Pericardium fibroblast (primary cell): ENCODE measurements around the gene TMEM200A.

DNA sequence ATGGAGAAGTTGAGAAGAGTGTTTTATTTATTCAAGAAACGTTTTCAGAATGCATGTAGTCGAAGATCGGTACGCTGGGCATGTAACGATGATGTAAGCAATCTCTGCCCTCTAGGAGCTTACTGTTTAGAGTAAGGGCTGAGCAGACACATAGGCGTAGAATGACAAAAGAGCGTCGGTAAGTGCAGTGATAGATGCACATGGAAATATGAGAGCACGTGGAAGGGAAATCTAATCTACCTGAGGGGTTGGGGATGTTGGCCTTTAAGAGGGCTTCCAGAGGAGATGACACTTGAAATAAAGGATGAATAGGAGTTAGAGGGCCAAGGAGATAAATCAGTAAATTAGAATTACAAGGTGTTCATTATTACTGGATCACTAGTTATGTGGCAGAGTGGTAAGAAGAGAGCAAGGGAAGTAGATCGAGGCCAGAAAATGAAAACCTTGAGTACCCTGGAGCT is 712 bp downstream of the TRMT11 start:
- RAMPAGE, long total RNA: no peak

DNA sequence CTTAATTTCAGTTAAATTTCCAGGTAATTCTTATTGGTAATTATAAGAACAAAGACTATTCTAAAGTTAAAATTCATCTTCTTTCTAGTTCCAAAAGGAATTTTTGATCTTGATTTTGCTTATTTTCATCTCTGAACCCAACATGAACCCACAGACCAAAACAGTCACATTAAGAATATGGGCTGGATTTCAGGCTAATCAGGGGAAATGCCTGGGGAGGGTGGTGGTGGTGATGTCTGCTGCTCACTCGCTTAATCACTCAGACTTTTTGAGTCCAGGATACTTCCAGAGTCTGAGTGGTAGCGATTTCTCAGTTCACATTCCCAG is 345.5 kb upstream of the RSPO3 start:
- RAMPAGE, long total RNA: no peak

- RAMPAGE, long total RNA: no peak
Observed at GRCh38 chr6:127121239-127121874, 2.9 kb downstream of the RSPO3 start.

DNA sequence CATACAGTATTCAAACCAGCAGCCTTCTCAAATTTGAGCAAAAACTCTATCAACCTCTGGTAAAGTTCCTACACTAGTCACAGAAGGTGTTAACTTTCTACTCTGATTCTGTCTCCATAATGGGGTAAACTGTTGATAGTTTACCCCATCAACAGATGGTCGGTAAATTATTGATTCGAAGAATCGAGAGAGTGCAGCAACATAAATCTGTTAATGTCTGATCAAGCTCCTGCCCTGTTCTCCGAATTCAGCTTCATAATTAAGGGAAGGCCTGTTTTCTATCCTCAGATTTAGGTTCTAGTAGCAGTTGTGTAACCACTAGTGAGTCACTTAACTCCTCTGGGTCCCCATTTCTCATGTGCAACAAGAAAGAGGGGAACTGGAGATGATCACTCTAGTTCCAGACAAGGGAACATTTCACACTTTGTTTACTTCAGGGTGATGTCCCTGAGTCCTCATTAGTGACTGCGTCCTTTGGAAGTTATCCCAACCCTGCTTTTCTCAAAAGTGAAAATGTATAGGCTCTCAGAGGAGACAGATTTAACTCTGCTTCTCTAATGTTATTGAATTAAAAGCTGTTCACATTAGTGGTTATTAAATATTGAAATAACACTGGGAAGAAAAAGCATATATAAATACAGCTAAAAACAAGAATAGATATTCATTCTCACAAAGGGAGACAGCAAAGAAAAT is 68.1 kb upstream of the RNF146 start:
- RAMPAGE, long total RNA: no peak

GRCh38 chr6:127971783-127972610 is 71.1 kb upstream of the THEMIS start:
- RAMPAGE, long total RNA: no peak

DNA sequence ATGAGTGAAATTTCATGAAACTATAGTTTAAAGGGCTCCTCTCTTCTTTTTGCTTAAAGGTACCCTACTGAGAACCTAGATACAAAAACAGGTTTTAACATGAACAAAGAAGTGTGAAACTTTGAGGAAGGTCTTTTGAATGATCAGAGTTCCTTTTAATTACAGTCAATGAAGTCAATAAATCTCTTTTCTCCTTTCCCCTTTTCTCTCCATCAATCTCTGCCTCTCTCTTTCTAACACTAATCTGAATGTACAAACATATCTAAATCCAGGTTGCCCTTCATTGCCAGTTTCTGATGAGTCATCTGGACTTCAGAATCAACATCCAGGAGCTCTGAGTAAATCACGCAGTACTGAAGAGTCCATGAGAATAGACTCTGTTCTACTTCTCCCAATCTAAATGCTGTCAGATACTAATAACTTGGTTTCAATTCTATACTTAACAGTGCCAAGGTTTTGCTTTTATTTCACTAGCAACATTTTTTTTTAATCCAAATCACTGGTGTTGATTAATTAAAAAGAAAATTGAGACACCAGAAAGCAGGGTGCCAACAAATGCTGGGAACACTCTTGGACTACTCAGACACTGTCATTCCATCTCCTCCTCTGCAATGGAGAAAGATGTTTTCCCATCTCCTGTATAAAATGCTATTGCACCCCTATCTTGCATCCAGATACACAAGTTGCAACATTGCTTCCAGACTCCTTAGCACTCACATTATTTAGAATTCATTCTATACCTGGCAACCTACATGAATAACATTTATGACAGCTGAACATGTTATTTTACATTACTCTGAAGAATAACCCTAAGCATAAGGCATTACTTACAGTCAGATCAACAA is 238.8 kb upstream of the THEMIS start:
- RAMPAGE, long total RNA: no peak

GRCh38 chr6:128302914-128303547 is 217.4 kb downstream of the PTPRK start:
- RAMPAGE, long total RNA: no peak

GRCh38 chr6:128505459-128505678 is 15.0 kb downstream of the PTPRK start:
- RAMPAGE, long total RNA: no peak

- RAMPAGE, long total RNA: no peak
Observed at GRCh38 chr6:128508953-128509337, 11.5 kb downstream of the PTPRK start.

DNA sequence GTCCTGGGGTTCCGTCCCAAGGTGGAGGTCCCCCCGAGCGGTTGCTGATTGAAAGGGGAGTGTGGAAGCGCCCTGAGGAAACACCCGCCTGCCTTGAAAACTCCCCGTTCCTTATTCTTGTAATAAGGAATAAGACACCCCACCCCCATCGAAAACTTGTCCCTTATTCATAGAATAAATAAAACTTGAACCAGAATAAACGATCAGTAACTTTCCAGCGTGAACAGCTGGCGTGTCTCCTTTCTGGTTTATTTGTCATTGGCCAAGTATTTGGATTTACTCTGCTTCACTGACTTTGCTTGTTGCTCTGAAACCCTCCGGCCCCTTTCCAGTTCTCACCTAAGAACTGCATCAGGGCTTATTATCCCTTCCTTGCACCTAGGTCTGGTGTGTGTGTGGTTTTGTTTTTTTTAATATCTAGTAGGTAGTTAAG is 559 bp upstream of the PTPRK start:
- RAMPAGE, long total RNA: no peak

GRCh38 chr6:128718577-128718910 is 164.4 kb upstream of the LAMA2 start:
- RAMPAGE, long total RNA: no peak

DNA sequence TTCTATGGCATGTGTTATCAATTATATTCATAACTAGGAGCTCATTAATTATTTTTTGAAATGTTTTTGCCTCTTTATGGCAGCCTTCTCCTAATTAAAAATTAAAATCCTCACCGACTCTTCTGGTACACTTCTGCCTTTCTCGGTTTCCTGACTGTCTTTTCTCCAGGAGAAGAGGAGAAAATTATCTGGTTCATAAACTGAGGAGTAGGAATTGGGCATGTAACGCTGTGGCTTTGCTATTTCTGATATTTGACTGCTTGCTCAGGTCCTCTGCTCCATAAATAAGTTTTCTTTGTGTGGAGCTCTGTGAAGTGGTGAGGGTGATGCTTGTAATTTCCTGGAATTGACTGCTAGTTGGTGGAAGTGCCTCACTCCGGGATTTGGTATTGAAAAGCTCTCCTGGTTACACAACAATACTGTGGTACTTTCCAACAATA is 25.2 kb upstream of the LAMA2 start:
- RAMPAGE, long total RNA: no peak

DNA sequence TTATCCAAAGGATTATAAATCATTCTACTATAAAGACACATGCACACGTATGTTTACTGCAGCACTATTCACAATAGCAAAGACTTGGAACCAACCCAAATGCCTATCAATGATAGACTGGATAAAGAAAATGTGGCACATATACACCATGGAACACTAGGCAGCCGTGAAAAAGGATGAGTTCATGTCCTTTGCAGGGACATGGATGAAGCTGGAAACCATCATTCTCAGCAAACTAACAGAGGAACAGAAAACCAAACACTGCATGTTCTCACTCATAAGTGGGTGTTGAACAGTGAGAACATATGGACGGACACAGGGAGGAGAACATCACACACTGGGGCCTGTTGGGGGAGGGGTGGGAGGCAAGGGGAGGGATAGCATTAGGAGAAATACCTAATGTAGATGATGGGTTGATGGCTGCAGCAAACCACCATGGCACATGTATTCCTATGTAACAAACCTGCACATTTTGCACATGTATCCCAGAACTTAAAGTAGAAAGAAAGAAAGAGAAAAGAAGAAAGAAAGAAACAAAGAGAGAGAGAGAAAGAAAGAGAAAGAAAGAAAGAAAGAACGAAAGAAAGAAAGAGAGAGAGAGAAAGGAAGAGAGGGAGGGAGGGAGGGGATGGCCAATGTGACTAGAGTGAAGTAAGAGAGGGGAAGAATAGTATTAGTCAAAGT is 114.0 kb downstream of the LAMA2 start:
- RAMPAGE, long total RNA: no peak

DNA sequence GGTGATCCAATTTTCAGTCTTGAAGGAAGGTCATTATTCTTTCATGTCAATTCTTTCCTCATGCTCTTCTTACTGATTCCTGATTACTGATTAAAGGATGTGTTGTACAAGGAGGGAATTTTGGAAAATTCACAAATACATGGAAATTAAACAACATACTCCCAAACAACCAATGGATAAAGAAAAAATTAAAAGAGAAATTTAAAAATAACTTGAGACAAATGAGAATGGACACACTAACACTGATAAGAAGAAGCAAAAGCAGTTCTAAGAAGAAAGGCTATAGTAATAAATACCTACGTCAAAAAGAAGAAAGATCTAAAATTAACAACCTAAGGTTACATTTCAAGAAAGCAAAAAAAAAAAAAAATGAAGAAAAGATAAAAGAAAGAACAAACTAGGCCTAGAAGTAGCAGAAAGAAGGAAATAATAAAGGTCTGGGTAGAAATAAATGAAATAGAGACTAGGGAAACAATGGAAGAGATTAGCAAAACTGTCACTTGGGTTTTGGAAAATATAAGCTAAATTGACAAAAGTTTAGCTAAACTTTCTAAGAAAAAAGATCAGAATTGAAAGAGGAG is 181.2 kb downstream of the LAMA2 start:
- RAMPAGE, long total RNA: no peak

- RAMPAGE, long total RNA: no peak
Observed at GRCh38 chr6:129135358-129135800, 252.4 kb downstream of the LAMA2 start.

- RAMPAGE, long total RNA: no peak
Observed at GRCh38 chr6:129346594-129347480, 363.1 kb downstream of the ARHGAP18 start.

DNA sequence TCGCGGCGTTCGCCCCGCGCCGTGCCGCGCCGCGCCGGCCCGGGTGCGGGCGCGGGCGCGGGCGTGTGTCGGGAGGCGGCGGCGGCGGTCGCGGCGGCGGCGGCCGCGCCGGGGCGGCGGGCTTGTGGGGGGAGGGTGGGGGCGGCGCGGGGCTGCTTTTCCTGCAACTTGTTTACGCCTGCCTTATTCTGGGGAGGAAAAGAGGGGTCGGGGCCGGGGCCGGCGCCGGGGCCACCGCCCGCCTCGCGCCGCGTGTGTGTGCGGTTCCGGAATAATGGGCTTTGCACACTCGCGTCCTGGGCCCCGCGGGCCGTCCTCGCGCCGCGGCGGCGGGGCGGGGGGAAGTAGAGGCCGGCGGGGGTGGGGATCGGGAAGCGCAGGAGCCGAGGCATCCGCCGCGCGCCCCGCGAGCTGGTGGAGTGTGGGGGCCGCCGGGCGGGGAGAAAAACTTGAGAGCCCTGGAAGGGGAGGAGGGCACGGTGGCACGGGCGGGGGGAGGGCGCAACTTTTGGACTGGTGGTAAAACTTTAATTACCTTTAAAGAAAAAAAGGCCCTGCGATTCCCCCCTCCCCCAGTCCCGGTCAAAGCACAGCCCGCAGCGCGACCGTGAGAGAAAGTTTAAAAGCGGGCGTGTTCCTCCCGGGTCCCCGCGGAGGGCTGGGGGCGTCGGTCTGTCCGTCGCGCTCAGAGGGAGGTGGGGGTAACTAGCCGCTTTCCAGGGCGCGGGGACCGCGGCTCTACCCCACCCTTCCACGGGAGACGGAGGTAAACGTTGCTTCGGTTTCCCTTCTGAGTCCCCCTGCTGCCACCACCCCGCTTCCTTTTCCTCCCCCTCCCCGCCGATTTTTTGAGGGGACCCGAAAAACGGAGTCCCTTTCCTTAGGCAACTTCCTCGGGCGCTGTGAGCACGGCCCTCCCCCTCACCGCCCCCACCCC is 1.8 kb downstream of the L3MBTL3 start:
- RAMPAGE, long total RNA: no peak

DNA sequence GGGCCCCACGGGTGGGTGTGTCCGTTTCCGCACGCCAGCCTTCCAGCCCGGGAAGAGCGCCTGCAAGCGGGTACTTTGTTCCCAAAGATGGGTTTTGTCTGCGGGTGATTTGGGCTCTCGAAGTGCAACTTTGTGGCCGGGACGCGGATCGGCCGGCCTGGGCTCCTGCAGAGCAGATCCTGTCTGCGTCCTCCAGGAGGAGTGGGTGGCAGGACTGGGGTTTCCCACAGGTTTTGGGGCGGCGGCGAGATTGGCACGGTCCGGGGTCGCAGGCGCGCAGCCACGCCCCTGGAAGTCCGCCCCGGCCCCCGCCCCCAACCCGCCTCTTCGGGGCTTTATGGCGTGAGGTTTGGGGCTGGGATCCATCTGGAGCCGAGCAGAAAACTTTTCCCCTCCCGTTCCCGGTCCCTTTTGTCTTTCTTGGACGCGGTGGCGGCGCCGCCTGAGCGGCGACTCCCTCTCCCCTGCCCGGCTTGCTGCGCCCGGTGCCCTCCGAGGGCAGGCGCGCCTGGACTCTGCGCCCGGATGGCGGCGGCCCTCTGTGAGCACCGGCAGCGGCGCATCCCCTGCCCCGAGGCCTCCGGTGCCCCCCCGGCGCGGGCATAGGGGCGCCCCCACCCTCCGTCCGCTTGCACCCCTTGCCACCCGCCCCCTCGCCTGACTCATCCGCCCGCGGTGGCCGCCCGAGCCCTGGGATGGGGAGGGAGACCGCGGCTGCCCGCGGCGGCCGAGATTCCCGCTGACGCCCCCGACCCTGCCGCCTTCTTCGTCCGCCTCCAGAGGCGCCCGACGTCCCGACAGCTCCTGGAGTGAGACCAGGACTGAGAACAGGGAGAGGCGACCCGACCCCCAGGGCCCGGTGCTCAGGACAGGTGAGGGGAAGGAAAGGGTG is at the start of gene TMEM200A:
Gene TMEM200A (plus strand): TSS at position 365 of the 892 bp plus-strand sequence.
- RAMPAGE, long total RNA: no peak

- RAMPAGE, long total RNA: no peak
Observed at GRCh38 chr6:130366545-130367062, 787 bp downstream of the TMEM200A start.

DNA sequence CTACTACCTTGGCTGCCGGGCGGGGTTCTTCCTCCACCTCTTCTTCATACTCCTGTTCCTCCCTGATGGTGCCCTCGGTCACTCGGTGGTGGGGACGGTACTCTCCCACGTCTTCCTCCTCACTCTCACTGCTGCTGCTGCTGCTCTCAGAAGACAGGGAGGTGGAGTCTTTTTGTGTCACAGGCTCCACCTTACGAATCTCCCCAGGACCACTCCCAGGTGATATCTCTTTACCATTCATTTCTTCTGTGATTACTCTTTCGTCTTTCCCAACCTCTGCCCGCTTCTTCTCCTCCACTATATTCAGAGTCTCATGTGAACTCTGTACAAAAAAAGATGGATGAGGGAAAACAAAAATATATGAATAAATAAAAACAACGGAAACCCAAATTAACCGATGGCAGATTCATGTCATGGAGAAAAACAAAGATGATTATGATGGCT is 42.6 kb downstream of the SMLR1 start:
- RAMPAGE, long total RNA: no peak